Measurements from ENCODE around the gene CCDC172.

GRCh38 chr10:114541382-114542083 is 116.5 kb downstream of the ABLIM1 start:
- PRO-cap, 2 experiments, result no peak in any of the 2 experiments

DNA sequence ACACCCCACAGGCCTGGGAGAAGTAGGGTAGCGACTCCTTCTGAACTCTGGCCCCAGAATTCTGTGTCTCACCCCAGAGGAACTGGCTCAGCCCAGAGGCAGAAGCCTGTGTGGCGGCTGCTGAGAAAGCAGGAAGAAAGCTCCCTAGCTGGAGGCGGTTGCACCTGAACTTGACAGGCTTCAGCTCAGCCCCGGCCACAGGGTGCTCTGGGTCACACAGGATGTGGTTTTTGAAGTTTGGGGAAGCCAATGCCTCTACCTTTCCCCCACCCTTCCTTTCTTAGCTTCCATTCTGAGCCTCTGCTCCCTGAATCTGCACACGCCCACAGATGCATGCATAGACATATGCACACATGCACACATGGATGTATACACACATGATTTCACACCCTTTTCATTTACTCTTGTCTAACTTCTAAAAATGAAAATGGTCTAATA is 113.8 kb downstream of the ABLIM1 start:
- PRO-cap, 2 experiments, result no peak in any of the 2 experiments

- PRO-cap, 2 experiments, result no peak in any of the 2 experiments
Measured at GRCh38 chr10:114623773-114624309, 34.2 kb downstream of the ABLIM1 start.

GRCh38 chr10:114631223-114632559 is 26.4 kb downstream of the ABLIM1 start:
- PRO-cap, 2 experiments, result peak in 1 of 2 experiments; most common plus-strand start chr10:114631994 (in 1); most common minus-strand start chr10:114631825 (in 1)

DNA sequence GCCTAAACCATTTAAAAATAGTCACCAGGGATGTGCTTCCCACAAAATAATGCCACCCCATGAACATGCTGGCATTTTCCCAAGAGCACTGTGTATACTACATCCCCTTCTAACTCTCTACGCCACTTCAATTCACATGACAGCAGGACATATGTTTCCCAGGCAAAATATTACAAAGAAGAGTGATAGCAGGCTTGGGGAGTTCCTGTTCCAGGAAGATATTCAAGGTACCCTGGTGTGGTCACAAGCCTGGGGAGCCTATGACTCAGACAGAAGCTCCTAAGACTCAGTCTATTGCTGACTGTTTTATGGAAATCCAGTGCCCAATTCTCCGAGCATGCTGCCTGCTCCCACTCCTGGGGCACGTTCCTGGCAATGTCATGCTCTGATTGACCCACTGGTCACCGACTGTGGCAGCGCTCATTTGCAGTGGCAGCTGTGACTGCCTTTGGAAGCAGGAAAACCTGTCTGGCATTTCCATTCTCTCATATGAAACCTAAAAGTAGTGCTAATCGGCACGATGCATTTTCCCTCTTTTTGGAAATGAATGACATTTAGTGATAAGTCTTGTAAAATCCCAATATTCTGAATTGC is 23.5 kb upstream of the ABLIM1 start:
- PRO-cap, 2 experiments, result no peak in any of the 2 experiments

- PRO-cap, 2 experiments, result peak in 1 of 2 experiments; most common minus-strand start chr10:114822852 (in 1)
Measured at GRCh38 chr10:114822172-114823276, 944 bp downstream of the FHIP2A start.

GRCh38 chr10:114833063-114833600 is 11.6 kb downstream of the FHIP2A start:
- PRO-cap, 2 experiments, result no peak in any of the 2 experiments

DNA sequence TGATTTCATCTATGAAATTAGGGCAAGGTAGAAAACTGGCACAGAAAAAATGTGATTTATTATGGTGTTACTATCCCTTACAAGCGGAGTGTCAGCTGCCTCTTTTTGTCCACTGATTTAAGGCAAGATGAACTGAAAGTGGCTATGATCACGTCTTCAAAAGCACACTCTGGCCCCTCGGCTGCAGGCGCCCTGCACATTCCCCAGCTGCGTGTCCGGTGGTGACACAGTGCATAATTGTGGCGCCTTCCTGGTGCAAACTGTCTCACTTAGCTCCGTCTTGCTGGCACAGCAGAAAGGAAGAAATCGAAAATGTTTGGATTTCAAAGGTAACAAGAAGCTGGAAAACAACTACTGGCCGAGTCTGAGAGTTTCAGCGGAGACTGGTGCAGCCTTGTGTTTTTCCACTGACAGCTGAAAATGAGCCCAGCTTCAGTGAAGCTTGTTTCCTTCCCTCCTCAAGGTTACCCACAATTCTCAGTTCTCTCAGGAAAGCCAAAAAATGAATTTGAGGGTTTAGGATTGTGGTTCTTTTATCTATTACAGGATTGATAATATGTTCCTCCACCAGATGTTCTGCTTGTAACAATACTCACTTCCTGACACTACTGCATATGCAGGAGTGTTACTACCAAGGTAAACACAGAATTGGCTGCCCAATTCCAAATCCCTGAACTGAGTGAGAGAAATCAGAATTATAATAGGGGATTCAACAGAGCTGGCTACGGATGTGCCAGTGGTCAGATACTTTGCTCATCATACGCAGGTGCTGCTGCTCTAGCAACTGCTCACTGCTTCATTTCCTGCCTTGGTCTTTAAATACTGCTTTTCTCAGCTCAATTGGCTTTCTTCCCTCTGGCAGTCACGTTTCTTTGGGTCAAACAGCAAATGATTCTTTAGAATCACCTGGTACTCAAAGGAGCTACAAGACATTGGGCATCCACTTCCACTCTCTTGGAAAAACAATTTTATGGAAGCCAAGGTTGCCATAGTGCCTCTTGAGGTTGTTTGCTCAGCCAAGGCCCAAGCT is 63.7 kb downstream of the TRUB1 start:
- PRO-cap, 2 experiments, result peak in 1 of 2 experiments; most common minus-strand start position 422 of the sequence (in 1)

GRCh38 chr10:116020789-116020988 is 252.3 kb downstream of the GFRA1 start:
- PRO-cap, 2 experiments, result no peak in any of the 2 experiments

- PRO-cap, 2 experiments, result no peak in any of the 2 experiments
Measured at GRCh38 chr10:116324231-116324627, at the start of gene CCDC172. Gene CCDC172, plus strand, starts transcription at chr10:116324448.

- PRO-cap, 2 experiments, result no peak in any of the 2 experiments
Measured at GRCh38 chr10:116546088-116546423, 325 bp downstream of the PNLIP start.

DNA sequence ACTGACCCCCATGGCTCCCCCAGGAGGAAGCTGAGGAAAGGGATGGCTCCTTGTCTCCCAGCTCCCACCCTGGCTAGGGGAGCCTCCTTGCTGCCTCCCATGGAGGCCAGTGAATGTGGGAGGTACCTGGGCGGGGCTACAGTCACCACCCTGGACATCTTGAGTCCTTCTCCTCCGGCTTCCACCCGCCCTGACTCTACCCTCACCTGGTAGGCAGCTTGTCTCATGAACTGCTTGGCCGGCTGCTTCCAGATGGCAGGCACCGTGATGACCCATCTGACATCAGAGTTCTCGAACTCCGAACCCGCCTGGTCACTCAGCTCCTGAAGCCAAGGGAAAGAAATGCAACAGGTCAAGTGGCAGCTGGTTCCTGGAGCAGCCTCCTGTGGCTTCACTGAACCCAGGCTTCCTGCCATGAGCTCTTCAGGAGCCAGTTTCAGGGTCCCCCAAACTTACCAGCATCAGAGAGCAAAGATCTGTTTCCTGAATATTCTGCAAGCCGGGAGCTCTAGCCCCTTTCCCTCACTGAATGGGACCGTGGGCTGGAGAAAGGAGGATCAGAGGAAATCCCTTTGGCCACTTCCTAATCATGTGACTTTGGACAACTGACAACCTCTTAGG is 22.5 kb upstream of the C10orf82 start:
- PRO-cap, 2 experiments, result no peak in any of the 2 experiments

DNA sequence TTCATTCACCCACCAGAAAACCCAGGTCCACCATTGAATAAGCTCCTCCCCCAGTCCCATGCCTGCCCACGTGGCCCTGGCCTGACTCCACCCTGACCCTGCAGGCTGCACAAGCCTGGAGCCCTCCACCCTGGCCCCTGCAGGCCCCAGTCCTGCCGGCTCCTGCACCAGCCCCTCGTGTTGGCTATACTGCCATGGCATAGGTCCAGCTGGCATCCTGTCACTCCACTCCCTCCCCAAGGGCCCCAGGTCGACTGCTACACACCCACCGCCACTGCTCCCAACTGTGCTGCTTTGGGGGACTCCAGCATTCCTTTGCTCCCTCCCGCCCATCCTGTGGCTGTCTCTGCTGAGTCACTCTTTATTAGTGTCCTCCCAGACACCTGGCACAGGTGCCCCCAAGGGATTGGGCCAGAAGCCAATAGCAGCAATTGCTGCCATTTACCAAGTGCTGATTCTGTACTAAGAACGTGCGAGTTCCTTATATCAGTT is 32.4 kb upstream of the HSPA12A start:
- PRO-cap, 2 experiments, result no peak in any of the 2 experiments

GRCh38 chr10:116940303-116940923 is 64.6 kb downstream of the SHTN1 start:
- PRO-cap, 2 experiments, result no peak in any of the 2 experiments

- PRO-cap, 2 experiments, result no peak in any of the 2 experiments
Measured at GRCh38 chr10:117003159-117003825, 1.7 kb downstream of the SHTN1 start.

DNA sequence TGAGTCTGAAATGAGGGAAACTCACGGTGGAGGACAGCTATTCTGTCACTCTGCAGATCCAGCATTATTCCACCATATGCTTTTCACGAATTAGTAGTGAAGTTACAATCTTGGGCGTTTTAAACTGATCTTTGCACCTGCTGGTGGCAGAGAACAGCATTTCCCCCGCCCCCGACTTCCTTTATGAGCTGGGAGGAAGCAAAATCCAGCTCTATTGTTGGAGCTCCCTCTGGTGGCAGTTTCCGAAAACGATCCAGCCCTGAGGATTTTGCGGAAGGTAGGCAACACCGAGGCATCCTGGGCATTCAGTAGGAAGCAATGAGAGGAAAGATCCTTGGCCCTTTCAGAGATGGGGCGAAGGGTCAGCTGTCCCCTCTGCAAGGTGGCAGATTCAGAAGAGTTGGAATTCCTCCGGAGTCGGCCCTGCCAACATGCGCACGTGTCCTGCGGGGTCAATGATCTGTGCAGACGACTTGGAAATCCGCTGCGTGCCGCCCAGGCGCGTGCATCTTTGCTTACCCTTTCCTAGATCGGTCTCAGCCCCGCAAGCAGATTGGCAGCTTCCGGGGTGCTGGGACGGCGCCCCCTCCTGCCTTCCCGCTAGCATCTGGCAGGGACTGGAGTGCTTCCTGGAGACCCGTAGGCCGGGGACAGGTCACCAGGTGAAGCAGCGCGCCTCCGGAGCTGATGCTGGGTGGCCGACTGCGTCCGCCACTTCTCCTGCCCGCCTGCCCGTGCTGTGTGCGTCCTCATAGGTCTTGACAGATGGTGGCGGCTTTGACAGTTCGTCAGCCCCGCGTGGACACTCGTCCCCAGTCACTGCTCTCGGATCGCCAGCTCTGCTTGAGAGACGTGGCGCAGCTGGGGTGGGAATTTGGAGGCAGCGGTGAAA is 22.2 kb upstream of the KCNK18 start:
- PRO-cap, 2 experiments, result peak in 1 of 2 experiments; most common plus-strand start position 308 of the sequence (in 1)

DNA sequence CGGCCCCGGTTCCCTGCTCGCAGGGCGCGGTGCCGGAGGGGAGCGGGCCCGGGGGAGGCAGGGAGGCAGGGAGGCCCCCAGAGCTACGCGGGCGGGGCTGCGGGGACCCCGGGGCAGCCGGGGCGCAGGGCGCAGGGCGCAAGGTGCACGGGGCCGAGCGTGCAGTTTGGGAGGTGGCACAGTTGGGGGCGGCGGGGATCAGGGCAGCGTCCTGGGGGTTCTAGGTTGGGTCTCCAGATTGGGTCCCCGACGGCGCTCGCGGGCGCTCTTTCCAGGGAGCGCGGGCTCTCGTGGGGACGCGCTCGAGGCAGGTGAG is 271 bp downstream of the SLC18A2 start:
- PRO-cap, 2 experiments, result no peak in any of the 2 experiments

DNA sequence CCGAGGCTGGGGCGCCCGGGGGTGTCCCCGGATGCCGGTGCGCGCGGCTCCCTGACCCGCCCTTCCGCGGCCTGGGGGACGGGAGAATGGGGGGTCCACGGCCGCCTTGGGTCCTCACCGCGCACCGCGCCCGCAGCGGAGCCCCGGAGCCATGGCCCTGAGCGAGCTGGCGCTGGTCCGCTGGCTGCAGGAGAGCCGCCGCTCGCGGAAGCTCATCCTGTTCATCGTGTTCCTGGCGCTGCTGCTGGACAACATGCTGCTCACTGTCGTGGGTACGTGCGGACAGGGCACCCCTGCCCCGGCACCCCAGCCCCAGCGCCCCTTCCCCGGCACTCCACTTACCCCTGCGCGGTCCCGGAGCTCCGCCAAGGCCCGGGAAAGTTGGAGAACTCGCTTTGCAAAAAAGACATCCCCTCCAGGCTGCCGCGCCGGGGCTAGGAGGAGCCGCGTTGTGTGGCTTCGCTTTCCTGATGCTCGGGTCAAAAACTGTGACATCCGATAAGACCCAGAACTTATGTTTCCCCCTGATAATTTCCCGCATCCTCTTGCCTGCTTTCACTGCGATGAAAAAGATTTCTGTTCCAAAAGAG is 724 bp downstream of the SLC18A2 start:
- PRO-cap, 2 experiments, result no peak in any of the 2 experiments

- PRO-cap, 2 experiments, result no peak in any of the 2 experiments
Measured at GRCh38 chr10:117549805-117550393, 7.4 kb downstream of the EMX2 start.

DNA sequence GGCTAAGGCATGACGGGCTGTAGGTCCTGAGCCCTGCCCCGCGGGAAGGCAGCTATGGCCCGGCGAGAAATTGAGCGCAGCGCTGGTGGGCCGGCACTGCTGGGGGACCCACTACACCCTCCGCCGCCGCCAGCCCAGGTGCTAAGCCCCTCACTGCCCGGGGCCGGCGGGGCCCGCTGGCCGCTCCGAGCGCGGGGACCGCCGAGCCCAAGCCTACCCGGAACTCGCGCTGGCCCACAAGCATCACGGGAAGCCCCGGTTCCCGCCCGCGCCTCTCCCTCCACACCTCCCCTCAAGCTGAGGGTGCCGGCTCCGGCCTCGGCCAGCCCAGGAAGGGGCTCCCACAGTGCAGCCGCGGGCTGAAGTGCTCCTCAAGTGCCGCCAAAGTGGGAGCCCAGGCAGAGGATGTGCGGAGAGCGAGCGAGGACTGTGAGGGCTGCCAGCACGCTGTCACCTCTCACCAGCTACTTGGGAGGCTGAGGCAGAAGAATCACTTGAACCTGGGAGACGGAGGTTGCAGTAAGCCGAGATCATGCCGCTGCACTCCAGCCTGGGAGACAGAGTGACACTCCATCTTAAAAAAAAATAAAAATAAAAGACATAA is 5.6 kb upstream of the CACUL1 start:
- PRO-cap, 2 experiments, result no peak in any of the 2 experiments

All from cerebral cortex (tissue), 2 donors.